ENCODE measurements around a stretch of chr10.

DNA sequence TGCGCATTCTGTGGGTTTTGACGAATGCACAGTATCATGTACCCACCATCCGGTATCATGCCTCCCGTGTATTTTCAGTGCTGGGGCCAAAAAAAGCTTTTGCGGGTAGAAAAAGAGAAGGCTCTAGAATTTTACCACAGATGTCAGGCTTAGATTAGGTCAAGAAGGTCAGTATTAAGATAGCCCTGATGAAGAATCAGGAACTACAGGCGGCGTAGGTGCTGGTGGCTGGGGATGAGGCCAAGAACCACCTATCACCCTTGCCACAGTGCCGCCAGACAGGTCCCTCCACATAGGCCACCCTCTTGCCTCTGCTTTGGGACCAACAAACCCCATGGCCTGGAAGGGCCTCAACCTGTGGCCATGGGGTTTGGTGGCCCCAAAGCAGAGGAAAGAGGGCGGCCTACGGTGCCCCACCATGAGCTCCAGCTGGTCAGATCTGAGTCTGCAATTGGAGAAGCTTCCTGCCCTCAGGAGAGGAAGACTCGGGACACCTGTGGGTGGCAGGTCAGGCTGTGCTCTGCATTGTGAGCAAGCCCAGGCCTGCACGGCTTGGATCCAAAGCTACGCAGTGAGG lies 71.9 kb downstream of the MKI67 start:
- PRO-cap, 4 experiments, result no peak in any of the 4 experiments
- RAMPAGE, long total RNA, 2 experiments, result no peak in any of the 2 experiments
- RRBS, result no CpG with 5 or more reads among the region's 13 CpGs

DNA sequence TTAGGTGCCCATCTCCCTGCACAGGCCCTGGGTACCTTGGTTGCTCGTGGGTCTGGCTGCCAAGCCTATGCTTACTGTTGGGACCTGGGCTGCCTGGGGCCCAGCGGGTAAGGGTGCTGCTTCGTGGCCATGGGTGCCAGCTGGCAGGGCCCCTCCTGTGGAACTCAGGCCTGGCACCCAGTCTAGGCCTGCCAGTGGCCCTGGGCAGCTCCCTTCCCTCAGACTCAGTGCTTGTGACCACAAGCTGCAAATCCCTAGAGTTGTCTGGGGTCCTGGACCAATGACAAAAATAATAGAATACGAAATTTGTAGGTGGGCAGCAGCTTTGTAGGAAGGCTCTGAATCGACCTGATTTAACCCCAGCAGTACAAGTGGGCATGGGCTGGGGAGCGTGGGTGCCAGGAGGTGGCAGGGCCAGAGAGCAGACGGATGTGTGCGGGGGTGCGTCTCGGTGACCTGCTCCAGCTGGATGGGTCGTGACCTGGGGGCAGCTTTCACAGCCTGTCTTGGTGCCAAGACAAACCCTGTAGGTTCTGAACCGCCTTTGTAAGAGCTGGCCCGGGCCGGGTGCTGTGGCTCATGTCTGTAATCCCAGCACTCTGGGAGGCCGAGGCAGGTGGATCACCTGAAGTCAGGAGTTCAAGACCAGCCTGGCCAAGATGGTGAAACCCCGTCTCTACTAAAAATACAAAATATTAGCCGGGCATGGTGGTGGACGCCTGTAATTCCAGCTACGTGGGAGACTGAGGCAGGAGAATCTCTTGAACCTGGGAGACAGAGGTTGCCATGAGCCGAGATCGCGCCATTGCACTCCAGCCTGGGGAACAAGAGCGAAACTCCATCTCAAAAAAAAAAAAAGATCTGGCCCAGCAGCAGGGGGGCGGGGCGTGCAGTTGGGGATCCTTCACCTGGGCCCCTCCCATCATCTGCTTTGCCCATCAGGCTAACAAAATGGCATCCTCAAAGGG lies 69.6 kb downstream of the MKI67 start:
- PRO-cap, 4 experiments, result no peak in any of the 4 experiments
- RAMPAGE, long total RNA, 2 experiments, result no peak in any of the 2 experiments
- RRBS, result no CpG with 5 or more reads among the region's 25 CpGs

- PRO-cap, 4 experiments, result no peak in any of the 4 experiments
- RAMPAGE, long total RNA, 2 experiments, result no peak in any of the 2 experiments
- RRBS, result 95% methylated on average over 3 of the region's 32 CpGs
These were observed 58.3 kb downstream of the MKI67 start for GRCh38 chr10:128067573-128068673.

GRCh38 chr10:128102315-128103045 lies 23.7 kb downstream of the MKI67 start:
- PRO-cap, 4 experiments, result no peak in any of the 4 experiments
- RAMPAGE, long total RNA, 2 experiments, result no peak in any of the 2 experiments
- RRBS, result no CpG with 5 or more reads among the region's 14 CpGs

- PRO-cap, 4 experiments, result no peak in any of the 4 experiments
- RAMPAGE, long total RNA, 2 experiments, result no peak in any of the 2 experiments
- RRBS, result no CpG with 5 or more reads among the region's 9 CpGs
These were observed 17.2 kb downstream of the MKI67 start for GRCh38 chr10:128108812-128109680.

DNA sequence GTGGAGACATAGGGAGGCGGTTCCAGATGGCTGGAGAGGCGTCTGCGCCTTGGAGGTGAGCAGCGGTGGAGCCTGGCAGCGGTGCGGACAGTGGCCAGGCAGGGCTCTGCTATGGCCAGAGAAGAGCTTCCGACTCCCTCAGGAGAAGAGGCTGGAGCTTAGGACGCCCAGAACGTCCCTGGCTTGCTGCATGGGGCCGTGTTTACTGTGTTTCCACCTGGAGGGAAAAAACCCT lies 447.0 kb upstream of the MKI67 start:
- PRO-cap, 4 experiments, result peak in 1 of 4 experiments; most common minus-strand start position 91 of the sequence (in 1)
- RAMPAGE, long total RNA, 2 experiments, result no peak in any of the 2 experiments
- RRBS, result no CpG with 5 or more reads among the region's 10 CpGs

GRCh38 chr10:128926606-128927133 lies 540.4 kb upstream of the MGMT start:
- PRO-cap, 4 experiments, result no peak in any of the 4 experiments
- RAMPAGE, long total RNA, 2 experiments, result no peak in any of the 2 experiments
- RRBS, result no CpG with 5 or more reads among the region's 16 CpGs

DNA sequence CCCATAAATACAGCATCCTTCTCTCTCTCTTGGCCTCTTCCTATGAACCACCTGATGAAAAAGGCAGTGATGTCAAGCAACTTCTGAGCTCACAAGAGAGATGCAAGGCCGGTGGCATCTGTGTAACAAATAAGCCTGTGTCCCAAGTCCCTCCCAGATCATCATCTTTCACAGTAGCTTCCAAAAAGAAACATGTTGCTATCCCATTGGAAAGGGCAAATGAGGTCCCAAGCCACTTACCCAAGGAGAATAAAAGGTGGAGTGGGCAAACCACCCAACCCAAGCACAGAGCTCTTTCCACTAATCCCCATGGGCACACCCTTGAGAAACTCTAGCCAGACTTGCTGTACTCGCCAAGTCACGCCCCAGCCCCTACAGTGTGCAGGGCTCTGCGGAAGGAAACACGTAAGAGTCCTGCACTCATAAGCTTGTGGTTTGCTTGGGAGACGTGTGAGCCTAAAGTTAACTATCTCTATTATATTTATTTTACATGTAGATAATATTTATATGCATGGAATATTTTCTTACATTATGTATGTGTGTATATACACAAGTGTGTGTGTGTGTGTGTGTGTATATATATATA lies 430.5 kb upstream of the MGMT start:
- PRO-cap, 4 experiments, result no peak in any of the 4 experiments
- RAMPAGE, long total RNA, 2 experiments, result no peak in any of the 2 experiments
- RRBS, result no CpG with 5 or more reads among the region's 6 CpGs

GRCh38 chr10:129952917-129953751 lies 10.9 kb downstream of the EBF3 start:
- PRO-cap, 4 experiments, result no peak in any of the 4 experiments
- RAMPAGE, long total RNA, 2 experiments, result no peak in any of the 2 experiments
- RRBS, result 16% methylated on average over 8 of the region's 20 CpGs

GRCh38 chr10:130171203-130171919 lies 35.2 kb downstream of the GLRX3 start:
- PRO-cap, 4 experiments, result no peak in any of the 4 experiments
- RAMPAGE, long total RNA, 2 experiments, result no peak in any of the 2 experiments
- RRBS, result no CpG with 5 or more reads among the region's 8 CpGs

DNA sequence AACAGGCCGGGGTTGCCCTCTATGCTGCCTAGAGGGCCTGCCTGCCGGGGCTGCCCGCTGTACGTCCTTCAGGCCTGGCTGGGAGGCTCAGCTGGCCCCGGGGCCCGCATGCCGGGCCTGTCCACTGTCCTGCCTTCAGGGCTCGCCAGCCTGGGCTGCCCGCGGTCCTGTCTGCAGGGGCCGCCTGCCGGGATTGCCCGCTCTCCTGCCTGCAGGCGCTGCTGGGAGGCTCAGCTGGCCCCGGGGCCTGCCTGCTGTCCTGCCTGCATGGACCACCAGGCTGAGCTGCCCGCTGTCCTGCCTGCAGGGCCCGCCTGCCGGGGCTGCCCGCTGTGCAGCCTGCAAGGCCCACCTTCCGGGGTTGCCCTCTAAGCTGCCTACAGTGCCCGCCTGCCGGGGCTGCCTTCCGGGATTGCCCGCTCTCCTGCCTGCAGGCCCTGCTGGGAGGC lies 164.3 kb downstream of the GLRX3 start:
- PRO-cap, 4 experiments, result peak in 1 of 4 experiments; most common plus-strand start position 380 of the sequence (in 1); most common minus-strand start position 279 of the sequence (in 1)
- RAMPAGE, long total RNA, 2 experiments, result no peak in any of the 2 experiments
- RRBS, result 91% methylated on average over 2 of the region's 24 CpGs

DNA sequence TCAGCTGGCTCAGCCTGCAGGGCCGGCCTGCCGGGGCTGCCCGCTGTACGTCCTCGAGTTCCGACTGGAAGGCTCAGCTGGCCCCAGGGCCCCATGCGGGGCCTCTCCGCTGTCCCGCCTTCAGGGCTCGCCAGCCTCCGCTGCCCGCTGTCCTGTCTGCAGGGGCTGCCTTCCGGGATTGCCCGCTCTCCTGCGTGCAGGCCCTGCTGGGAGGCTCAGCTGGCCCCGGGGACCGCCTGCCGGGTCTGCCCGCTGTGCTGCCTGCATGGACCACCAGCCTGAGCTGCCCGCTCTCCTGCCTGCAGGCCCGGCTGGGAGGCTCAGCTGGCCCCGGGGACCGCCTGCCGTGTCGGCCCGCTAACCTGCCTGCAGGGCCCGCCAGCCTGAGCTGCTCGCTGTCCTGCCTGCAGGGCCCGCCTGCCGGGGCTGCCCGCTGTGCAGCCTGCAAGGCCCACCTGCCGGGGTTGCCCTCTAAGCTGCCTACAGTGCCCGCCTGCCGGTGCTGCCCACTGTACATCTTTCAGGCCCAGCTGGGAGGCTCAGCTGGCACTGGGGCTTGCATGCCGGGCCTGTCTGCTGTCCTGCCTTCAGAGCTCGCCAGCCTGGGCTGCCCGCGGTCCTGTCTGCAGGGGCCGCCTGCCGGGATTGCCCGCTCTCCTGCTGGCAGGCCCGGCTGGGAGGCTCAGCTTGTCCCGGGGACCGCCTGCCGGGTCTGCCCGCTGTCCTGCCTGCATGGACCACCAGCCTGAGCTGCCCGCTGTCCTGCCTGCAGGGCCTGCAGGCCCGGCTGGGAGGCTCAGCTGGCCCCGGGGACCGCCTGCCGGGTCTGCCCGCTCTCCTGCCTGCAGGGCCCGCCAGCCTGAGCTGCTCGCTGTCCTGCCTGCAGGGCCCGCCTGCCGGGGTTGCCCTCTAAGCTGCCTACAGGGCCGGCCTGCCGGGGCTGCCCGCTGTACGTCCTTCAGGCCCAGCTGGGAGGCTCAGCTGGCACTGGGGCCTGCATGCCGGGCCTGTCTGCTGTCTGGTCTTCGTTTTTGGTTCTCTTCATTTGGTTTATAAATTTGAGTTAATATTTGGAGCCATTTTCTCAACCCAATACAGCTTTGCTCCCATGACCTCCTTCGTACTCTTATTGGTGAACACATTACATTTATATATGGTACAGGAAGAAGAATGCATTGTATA lies 165.1 kb downstream of the GLRX3 start:
- PRO-cap, 4 experiments, result peak in 1 of 4 experiments; most common minus-strand start position 180 of the sequence (in 1)
- RAMPAGE, long total RNA, 2 experiments, result no peak in any of the 2 experiments
- RRBS, result 95% methylated on average over 18 of the region's 63 CpGs

GRCh38 chr10:130356392-130356755 lies 220.2 kb downstream of the GLRX3 start:
- PRO-cap, 4 experiments, result no peak in any of the 4 experiments
- RAMPAGE, long total RNA, 2 experiments, result no peak in any of the 2 experiments
- RRBS, result no CpG with 5 or more reads among the region's 22 CpGs

DNA sequence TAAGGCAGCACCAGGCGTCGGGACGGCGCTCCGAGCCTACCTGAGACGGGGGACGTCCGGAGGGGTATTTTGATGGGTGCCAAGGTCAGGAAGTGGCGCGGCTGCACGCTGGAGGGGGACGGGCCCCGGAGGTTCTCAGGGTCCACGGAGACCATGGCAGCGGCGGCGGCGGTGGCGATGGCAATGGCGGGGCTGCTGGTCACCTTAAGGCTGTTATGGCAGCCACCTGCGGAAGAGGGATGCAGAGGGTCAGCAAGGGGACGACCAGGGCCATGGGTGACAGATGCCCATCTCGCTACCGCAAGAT lies 51.3 kb downstream of the TCERG1L start:
- PRO-cap, 4 experiments, result no peak in any of the 4 experiments
- RAMPAGE, long total RNA, 2 experiments, result no peak in any of the 2 experiments
- RRBS, result 92% methylated on average over 6 of the region's 24 CpGs

- PRO-cap, 4 experiments, result no peak in any of the 4 experiments
- RAMPAGE, long total RNA, 2 experiments, result no peak in any of the 2 experiments
- RRBS, result no CpG with 5 or more reads among the region's 10 CpGs
These were observed 48.5 kb upstream of the TCERG1L start for GRCh38 chr10:131360115-131360355.

DNA sequence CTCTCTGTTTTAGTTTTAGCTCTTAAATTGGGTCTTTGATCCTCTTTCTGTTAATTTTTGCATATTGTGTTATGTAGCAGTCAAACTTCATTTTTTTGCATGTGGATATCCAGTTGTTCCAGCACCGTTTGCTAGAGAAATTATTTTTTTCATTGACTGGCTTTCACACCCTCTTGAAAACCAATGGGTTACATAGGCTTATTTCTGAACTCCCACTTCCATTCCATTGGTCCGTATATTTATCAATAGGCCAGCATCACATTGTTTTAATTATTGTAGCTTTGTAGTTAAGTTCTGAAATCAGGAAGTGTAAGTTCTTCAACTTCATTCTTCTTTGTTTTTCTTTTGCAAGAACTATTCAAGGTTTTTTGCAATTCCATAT lies 274.2 kb upstream of the PPP2R2D start:
- PRO-cap, 4 experiments, result no peak in any of the 4 experiments
- RAMPAGE, long total RNA, 2 experiments, result no peak in any of the 2 experiments
- RRBS, result no CpG with 5 or more reads among the region's 2 CpGs

DNA sequence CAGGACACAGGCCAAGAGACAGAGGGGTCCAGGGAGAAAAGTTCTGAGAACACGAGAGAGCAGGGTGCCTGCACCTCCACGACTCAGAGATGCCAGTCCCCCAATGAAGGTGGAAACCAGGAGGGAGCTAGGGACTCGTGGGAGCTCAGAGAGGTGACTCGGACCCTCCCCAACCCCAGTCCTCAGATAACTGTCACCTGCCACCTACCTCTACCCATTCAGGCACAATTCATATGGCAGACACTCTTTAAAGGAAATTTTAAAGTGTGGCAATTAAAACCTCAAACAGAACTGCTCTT lies 166.7 kb upstream of the PPP2R2D start:
- PRO-cap, 4 experiments, result no peak in any of the 4 experiments
- RAMPAGE, long total RNA, 2 experiments, result no peak in any of the 2 experiments
- RRBS, result no CpG with 5 or more reads among the region's 4 CpGs

GRCh38 chr10:131909795-131910422 lies 9.1 kb downstream of the PPP2R2D start:
- PRO-cap, 4 experiments, result no peak in any of the 4 experiments
- RAMPAGE, long total RNA, 2 experiments, result no peak in any of the 2 experiments
- RRBS, result no CpG with 5 or more reads among the region's 11 CpGs

DNA sequence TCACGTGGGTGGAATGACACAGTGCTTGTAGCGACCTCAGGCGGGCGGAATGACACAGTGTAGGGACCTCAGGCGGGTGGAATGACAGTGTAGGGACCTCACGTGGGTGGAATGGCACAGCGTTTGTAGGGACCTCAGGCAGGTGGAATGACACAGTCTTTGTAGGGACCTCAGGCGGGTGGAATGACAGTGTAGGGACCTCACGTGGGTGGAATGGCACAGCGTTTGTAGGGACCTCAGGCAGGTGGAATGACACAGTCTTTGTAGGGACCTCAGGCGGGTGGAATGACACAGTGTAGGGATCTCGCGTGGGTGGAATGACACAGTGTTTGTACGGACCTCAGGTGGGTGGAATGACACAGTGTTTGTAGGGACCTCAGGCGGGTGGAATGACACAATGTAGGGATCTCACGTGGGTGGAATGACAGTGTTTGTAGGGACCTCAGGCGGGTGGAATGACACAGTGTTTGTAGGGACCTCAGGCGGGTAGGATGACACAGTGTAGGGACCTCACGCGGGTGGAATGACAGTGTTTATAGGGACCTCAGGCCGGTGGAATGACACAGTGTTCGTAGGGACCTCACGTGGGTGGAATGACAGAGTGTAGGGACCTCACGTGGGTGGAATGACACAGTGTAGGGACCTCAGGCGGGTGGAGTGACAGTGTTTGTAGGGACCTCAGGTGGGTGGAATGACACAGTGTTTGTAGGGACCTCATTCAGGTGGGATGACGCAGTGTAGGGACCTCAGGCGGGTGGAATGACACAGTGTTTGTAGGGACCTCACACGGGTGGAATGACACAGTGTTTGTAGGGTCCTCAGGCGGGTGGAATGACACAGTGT lies 18.6 kb downstream of the PPP2R2D start:
- PRO-cap, 4 experiments, result no peak in any of the 4 experiments
- RAMPAGE, long total RNA, 2 experiments, result no peak in any of the 2 experiments
- RRBS, result no CpG with 5 or more reads among the region's 29 CpGs

GRCh38 chr10:131948835-131949859 lies 32.6 kb downstream of the BNIP3 start:
- PRO-cap, 4 experiments, result no peak in any of the 4 experiments
- RAMPAGE, long total RNA, 2 experiments, result no peak in any of the 2 experiments
- RRBS, result 72% methylated on average over 4 of the region's 23 CpGs

All from uterus (tissue), 7 donors.